Epithelial cell of prostate (primary cell): ENCODE results near the gene BBC3.

GRCh38 chr19:46480852-46481500 lies 9.6 kb upstream of the PNMA8A start:
- RRBS = no CpG with 5 or more reads among the region's 13 CpGs

GRCh38 chr19:46493184-46494532 lies 2.0 kb downstream of the PNMA8B start:
- RRBS = 32% methylated on average over 54 of the region's 131 CpGs

DNA sequence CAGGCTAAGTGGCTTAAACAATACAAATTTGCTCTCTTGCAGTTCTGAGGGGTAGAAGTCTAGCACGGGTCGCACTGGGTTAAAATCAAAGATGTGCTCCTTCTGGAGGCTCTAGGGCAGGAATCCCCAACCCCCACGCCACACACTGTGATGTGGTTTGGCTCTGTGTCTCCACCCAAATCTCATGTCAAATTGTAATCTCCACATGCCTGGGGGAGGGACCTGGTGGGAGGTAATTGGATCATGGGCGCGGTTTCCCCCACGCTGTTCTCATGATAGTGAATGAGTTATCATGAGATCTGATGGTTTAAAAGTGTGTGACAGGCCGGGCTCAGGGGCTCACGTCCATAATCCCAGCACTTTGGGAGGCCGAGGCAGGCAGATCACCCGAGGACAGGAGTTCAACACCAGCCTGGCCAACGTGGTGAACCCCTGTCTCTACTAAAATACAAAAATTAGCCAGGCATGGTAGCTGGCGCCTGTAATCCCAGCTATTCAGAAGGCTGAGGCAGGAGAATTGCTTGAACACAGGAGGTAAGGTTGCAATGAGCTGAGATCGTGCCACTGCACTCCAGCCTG lies 26.5 kb upstream of the CALM3 start:
- RRBS = no CpG with 5 or more reads among the region's 13 CpGs

DNA sequence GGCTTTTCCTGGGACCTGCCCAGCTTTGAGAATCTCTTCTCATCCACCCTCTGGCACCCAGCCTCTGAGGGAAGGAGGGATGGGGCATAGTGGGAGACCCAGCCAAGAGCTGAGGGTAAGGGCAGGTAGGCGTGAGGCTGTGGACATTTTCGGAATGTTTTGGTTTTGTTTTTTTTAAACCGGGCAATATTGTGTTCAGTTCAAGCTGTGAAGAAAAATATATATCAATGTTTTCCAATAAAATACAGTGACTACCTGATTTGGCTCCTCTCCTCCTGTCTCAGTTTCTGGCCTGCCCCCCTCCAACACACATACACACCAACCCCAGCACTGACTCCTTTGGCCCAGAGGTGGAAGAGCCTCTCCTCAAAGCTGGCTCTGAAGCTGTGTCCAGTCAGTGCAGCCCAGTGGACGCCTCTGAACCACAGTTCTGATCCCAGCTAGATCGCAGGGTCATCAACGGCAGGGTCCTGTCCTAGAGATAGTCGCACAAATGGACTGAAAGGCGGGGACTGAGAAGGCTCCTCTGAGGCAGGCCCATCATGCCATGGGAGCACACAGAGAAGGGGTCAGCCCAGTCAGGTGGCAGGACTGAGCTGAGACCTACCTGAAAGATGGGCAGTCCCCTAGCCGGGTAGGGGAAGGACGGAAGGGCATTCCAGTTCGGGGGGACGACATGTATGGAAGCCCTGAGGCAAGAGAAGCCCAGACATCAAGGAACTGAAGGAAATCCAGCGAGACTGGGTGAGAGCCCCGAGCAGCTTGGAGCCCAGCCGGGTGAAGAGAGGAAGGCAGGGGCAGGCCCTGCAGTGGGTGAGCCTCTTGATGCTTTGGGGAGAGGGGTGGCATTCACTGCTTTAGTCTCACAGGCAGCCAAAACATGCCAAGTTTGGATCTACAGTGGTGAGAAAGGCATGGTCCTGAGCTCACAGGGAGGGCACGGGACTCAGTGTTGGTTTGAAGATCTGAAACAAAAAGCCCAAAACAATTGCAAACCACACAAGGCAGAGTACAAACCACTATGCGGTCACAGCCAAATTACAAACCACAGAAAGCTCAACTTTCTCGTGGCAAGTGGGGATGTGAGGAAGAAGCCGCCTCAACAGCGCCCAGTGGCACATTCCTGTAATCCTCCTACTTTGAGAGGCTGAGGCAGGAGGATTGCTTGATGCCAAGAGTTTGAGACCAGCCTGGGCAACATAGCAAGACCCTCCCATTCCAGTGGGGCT lies 9.8 kb downstream of the CALM3 start:
- RRBS = no CpG with 5 or more reads among the region's 20 CpGs

DNA sequence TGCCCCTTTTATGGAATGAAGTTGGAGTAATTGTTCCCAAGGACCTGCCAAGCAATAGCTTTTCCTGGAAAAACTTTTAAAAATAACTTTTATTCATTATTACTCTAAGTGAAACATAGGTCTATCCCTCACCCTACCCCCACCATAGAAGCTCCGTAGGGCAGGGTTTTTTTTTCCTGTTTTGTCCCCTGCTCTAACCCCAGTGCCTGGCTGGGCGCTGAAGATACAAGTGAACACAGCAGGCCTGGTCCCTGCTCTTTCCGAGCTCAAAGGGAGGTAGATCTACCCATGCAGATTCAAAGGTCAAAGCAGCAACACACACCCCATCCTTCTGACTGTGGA lies 8.7 kb upstream of the GNG8 start:
- RRBS = no CpG with 5 or more reads among the region's 3 CpGs

GRCh38 chr19:46654590-46655241 lies 6.3 kb downstream of the DACT3 start:
- RRBS = 51% methylated on average over 3 of the region's 18 CpGs

GRCh38 chr19:46742975-46743273 lies 2.9 kb upstream of the FKRP start:
- RRBS = no CpG with 5 or more reads among the region's 3 CpGs

DNA sequence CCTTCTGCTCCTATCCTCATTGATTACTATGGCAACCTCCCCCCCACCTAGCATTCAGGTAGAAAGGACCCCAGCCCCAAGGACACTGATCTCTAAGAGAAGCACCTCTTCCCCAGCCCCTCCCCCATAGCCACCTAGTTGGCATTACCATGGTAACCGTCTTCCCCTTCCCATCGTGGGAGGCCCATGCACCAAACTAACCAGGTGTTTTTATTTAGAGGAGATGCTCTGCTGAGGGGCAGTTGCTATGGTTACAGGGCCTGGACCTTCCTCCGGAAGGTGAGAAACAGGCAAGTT lies 714 bp upstream of the STRN4 start:
- RRBS = no CpG with 5 or more reads among the region's 3 CpGs

DNA sequence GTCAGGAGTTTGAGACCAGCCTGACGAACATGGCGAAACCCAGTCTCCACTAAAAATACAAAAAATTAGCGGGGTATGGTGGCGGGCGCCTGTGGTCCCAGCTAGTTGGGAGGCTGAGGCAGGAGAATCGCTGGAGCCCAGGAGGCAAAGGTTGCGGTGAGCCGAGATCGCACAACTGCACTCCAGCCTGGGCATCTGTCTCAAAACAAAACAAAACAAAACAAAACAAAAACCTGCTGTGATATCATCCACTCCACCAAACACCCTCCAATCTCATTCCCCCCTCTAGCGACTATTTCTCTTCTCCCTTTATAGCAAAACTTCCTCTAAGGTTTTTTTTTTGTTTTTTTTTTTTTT lies 25.4 kb downstream of the AP2S1 start:
- RRBS = no CpG with 5 or more reads among the region's 10 CpGs

GRCh38 chr19:46856071-46856853 lies 4.5 kb upstream of the ARHGAP35 start:
- RRBS = no CpG with 5 or more reads among the region's 39 CpGs

- RRBS = no CpG with 5 or more reads among the region's 12 CpGs
Measured at GRCh38 chr19:46862556-46863416, 2.0 kb downstream of the ARHGAP35 start.

DNA sequence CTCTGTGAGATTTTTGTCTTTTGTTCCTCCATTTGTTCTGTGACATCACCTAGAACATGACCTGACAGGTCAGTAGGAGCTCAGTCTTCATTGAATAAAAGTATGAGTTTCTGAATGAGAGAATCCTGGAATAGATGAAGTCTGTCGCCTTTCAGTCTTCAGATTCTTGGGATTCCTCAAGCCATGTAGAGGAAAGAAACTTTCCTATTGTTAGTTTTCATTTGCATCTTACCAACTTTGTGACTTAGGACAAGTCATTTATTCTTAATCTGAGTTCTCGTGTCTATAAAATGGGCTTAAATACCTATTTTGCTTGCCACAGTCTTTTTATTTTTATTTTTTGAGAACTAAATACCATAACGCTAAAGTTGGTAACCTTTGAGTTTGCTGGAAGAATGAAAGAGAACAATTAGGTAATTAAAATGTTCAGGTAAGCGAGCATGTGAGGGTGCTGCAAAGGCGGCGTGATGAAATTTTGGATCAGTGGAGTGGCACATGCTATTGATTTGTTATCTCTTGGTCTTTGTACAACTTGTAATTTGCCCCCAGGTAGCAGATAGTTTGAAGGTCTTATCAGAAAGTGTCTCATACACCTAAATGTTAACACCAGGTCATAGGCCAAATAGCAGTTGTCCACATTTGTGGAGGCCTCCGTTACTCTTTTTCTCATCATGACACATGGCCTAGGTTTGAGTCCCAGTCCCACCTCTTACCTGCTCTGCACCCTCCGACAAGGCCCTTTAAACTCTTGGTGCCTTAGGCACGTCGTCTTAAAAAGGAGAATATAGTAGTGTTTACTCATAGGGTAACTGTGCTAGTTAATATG lies 14.7 kb downstream of the ARHGAP35 start:
- RRBS = no CpG with 5 or more reads among the region's 10 CpGs

DNA sequence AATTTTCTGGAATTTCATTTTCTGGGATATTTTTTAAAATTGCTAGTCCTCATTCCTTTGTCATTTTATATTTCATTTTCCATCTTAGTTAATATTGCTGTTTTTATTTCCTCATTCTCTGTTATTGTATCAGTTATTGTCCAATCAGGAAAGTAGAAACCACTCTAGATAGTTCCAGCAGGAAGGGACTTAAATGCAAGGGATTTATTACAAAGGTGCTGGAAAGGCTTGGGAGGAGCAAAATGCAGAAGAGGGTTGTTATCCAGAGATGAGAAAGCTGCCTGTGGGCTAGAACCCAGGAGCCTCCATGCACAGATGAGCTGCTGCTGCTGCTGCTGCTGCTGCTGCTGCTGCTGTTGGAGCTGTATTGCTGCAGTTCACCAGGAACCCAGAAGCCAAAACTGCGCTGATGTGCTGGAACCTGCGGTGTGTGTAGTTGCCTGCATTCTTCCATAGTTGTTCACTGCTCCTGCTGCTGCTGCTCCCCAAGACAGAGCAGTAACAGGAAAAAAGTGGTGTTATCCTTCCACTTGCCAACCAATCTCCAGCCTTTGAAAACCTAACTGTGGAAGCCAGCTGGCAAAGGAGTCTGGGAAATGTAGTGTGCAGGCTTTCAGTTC lies 37.8 kb downstream of the ARHGAP35 start:
- RRBS = no CpG with 5 or more reads among the region's 2 CpGs

- RRBS = no CpG with 5 or more reads among the region's 11 CpGs
Measured at GRCh38 chr19:46926972-46927718, 66.3 kb downstream of the ARHGAP35 start.

DNA sequence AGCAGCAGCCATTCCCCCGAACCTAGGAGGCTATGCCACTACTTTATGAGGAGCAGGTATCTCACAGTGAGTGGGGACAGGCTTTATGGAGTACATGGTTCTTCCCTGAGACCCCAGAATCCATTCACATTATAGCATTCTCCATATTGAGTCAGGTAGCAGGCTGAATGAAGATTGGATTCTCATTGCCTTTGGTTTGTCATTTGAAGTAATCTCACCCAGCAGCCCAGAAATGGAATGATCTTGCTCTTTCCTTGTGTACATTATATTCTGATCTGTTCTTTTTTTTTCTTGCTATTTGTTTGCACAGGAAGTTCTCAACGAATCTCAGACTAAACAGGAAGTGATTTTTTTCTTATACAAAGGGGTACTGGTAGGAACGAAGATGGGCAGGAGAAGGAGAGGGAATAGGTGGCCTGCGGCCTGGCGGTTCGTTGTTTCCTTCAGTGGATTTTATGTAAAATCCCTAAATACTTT lies 74.4 kb downstream of the ARHGAP35 start:
- RRBS = no CpG with 5 or more reads among the region's 6 CpGs

GRCh38 chr19:46954701-46955851 lies 64.6 kb upstream of the NPAS1 start:
- RRBS = no CpG with 5 or more reads among the region's 13 CpGs

GRCh38 chr19:47150148-47150888 lies 19.7 kb downstream of the SAE1 start:
- RRBS = no CpG with 5 or more reads among the region's 8 CpGs

- RRBS = no CpG with 5 or more reads among the region's 7 CpGs
Measured at GRCh38 chr19:47158810-47159474, 28.3 kb downstream of the SAE1 start.

DNA sequence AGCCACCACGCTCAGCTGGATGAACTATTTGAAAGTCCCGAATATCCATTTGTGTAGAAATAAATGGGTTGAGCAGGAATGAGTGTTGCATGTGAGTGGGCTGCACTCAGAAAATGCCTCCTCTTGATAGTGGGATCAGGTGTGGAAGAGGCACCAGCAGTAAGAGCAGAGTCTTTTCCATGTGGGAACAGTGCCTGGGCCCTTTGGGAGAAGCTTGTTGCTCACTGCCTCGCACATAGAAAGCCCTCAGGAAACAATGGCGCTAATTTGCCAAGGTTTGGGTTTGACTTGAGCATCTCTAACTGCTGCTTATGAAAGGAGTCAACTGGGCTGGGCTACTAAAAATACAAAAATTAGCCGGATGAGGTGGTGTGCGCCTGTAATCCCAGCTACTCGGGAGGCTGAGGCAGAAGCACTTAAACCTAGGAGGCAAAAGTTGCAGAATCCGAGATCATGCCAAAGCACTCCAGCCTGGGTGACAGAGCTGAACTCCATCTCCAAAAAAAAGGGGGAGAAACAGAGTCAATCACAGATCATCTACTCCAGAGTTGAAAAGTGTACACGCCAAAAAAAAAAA lies 41.7 kb downstream of the SAE1 start:
- RRBS = no CpG with 5 or more reads among the region's 9 CpGs

DNA sequence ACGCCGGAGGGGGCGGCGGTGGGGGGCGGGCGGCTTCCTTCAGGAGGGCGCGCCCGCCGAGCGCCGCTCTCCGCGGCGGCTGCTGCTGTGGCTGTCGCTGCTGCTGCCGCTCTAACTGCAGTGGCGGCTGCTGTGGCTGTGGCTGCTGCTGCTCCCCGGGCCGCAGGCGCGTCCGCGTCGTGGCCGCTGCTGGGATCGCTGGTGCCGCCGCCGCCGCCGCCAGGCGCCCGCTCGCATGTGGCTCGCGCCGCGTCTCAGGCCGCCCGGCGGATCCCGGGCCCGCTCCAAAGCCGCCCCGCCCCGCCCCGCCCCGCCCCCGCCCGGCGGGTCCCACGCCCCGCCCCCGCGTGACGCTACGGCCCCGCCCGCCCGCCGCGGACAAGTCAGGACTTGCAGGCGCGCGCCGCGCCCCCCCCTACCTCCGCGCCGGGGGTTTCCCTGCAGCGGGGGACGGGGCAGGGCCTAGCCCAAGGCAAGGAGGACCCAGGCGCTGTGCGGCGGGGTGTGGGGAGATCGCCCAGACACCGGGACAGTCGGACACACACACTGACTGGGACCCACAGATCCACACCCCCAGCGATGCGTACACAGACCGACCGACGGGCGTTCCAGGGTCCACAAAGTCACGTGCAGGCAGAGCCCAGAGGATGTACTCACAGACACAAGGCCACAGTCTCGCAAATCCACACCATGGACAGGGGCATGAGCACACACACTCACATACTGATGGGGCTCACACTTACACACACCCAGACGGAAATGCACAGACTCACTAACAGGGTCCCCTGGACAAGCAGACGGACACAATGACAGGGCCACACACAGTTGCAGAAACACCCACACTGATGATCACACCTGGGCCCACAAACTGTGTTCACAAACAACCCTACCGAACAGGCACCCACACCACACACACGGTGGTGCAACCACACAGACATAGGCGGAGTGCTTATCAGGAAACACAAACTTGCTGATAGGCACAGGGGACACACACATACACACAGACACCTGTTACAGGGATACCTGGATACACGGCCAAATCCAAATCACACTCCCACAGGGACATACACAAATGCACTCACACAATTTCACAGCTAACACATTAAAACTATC lies at the start of gene BBC3:
Gene BBC3, minus strand, starts transcription at position 256 of the 1,113 bp plus-strand sequence.
- RRBS = under 1% methylated on average over 28 of the region's 93 CpGs